Type B pancreatic cell (in vitro differentiated cells): ENCODE data around the gene PSMD8.

DNA sequence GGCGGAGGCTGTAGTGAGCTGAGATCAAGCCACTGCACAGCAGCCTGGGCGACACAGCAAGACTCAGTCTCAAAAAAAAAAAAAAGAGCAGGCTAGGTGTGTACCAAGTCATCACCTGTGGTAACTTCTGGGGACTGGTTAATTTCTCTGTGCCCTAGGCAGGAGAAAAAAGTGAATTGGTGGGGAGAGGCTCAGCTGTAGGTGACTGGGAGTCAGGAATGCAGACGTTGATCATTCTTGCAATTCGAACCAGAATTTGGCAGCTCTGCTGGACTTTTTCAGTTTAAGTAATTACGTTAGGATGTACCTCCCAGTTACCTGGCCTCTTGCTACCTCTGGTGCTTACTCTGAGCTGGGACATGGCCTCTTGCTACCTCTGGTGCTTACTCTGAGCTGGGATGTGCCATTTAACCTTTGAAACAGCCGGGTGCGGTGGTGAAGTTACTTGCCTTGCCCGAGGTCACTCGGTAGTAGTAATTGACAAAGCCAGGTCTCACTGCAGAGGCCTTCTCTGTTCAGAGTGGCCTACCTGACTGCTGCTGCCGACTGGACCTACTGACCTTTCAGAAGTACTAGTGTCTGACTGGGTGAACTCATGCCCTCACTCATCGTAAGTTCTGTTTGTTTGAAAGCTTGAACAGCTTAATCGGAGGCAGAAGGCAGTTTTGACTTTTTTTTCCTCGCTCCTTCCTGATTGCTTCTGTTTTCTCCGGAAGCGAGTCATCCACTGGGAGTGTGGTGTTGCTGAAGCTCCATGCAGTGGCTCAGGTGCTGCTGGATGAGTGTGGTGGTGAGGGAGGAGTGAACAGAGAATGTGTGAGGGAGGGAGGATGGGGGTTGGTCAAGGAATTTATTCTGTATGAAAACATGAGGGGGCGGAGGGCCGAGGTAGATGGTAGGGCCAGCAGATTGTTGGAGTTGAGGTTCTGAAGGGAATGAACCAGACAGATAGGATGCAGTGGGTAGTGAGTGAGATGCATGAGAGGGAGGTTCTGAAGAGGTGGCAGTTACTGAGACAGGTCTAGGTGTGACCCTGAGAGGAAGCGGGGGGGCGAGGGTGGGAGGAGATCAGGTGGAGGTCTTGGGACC is 2.6 kb downstream of the SPINT2 start:
- PRO-cap: no peak

- PRO-cap: no peak
These were observed 10.4 kb downstream of the SPINT2 start for GRCh38 chr19:38274803-38275181.

DNA sequence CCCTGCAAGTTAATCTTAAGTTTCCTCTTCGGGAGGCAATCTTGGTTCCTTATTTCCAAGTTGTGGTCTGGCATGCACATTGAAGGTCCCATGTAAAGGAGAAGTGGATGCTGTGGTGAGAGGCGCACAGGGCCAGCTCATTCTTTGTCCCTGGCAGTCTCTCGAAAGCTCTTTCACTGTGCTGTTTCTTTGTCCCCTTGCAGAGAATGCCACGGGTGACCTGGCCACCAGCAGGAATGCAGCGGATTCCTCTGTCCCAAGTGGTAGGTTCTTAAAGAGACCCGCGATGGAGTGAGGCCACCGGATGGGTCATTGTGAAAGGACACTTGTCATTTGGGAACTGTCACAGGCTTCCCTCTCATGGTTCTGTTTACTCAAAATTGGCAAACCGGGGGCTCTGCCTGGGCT is 16.4 kb upstream of the C19orf33 start:
- PRO-cap: no peak

DNA sequence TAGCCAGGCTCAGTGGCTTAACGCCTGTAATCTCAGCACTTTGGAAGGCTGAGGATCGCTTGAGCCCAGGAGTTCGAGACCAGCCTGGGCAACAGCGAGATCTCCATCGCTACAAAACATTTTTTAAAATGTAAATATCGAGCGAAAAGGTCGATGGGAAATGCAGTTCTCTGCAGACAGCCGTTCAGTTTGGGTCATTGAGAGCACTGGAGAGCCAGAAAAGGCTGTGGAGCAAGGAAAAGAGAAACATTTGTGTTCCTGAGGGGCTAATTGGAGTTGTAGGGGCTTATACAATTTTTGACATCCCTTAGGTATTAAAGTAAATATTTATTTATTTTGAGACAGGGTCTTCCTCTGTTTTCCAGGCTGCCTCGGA is 613 bp upstream of the YIF1B start:
- PRO-cap: no peak

DNA sequence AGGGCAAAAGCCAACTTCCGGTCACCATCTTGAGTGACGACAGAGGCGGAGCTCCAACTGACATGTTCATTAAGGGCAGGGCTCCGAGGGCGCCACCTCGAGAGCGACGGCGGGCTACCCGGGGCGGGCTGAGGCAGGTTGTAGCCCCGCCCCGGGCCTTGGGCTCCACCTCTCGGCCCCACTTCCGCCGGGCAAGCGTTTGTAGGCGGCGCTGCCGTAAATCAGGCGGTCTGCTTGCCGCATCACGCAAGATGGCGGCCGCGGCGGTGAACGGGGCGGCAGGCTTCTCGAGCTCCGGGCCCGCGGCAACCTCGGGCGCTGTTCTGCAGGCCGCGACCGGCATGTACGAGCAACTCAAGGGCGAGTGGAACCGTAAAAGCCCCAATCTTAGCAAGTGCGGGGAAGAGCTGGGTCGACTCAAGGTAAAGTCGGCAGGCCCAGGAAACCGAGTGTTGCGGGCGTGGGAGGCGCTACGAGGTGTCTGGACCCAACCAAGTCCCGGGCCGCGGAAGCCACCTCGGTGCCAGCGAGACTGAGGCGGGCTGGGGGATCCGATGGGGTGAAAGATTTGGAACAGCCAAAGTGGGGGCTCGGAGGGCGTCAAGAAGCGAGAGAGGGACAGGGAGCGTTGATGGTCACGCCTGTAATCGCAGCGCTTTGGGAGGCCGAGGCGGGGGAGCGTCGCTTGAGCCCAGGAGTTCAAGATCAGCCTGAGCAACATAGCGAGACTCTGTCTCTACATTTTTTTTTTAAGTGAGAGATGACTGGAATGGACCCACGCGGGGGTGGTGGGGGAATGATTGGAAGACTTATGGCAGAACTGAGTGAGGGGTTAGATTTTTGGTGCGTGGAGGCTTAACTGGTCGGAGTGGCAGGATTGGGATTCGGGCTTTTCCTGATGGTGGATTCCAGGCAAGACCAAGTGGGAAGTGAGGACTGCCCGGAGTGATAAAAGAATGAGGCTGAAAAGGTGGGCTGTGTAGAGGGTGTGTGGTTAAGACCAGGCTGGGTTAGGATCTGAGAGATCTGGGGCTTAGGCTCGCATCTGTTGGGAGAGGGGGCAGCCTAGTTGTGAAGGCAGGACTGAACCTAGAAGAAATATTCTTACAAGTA is at the start of gene PSMD8:
PSMD8 (plus strand) TSS at position 32 of the 1,113 bp plus-strand sequence.
- PRO-cap: bidirectional peak, plus-strand start at position 249 of the sequence, minus-strand start outside the sequence; bidirectional peak, plus-strand start at position 579 of the sequence, minus-strand start at position 483 of the sequence; bidirectional peak, plus-strand start at position 756 of the sequence, minus-strand start at position 659 of the sequence

GRCh38 chr19:38624611-38625129 is 5.7 kb downstream of the EIF3K start:
- PRO-cap: unidirectional peak, plus-strand start at chr19:38625009

DNA sequence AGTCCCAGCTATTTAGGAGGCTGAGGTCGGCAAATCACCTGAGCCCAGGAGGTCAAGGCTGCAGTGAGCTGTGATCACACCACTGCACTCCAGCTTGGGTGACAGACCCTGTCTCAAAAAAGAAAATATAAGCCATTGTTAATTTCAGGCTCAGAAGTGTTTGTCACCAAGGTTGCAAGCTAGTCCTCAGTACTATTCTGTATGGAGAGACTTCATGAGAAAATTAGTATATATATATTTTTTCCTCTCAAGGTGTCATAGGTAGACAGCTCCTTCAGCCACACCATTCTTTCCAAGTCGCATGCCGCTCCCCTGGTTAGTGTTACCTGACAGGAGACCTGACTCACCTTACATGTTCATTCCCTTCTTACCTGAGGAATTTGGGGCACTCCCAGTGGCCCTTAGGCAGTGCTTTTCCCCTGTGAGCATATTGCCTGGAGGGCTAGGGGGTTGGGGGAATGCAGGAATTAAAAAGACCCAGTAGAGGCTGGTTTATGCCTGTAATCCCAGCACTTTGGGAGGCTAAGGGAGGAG is 9.1 kb upstream of the ACTN4 start:
- PRO-cap: no peak

GRCh38 chr19:38678302-38679048 is 31.0 kb downstream of the ACTN4 start:
- PRO-cap: unidirectional peak, plus-strand start at chr19:38678673

DNA sequence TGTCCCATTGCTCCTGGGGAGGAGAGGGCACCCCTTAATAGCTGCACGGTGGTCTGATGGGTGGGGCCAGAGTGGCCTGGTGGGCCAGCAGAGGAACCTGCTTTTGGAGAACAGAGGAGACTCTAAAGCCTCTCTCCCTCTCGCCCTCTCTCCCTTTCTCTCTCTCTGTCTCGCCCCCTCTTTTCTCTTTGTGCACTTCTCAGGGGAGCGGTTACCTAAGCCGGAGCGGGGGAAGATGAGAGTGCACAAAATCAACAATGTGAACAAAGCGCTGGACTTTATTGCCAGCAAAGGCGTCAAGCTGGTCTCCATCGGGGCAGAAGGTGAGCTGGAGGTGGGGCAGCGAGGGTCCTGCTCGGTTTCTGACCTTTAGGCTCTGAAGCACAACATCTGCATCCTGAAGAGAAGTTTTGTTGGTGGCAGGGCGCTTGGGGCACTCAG is 43.5 kb downstream of the CAPN12 start:
- PRO-cap: no peak

DNA sequence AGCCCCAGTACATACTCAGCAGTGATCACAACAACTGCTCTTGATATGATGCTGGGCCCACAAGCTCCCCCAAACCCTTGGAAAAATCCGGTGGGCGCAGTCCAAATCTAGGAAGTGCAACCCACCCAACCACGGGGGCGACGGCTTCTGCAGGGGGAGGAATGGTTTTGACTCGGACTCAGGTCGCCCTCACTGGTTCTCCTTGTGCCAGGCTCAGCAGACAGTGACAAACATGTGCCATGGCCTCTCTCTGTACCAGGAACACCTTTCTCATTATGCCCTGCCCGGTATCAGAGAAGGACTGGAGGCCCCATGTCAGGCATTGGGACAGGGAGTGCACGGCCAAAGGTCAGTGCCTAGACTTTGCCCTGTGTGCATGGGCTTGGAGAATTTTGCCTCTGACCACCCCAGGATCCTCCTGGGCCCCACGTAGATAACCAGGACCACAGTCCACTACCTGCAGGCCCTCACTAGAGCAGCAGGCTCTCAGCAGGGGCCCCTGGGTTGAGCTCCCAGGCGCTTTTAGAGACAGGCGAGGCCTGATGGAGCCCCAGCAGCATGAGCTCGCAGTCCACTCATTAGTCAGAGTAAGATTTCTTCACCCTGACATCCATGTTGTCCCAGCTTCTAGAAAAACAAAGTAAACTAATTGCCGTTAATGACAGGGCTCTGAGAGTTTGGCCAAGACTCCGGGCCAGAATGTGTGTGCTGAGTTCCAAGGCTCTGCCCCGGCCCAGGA is 42.9 kb downstream of the CAPN12 start:
- PRO-cap: no peak

DNA sequence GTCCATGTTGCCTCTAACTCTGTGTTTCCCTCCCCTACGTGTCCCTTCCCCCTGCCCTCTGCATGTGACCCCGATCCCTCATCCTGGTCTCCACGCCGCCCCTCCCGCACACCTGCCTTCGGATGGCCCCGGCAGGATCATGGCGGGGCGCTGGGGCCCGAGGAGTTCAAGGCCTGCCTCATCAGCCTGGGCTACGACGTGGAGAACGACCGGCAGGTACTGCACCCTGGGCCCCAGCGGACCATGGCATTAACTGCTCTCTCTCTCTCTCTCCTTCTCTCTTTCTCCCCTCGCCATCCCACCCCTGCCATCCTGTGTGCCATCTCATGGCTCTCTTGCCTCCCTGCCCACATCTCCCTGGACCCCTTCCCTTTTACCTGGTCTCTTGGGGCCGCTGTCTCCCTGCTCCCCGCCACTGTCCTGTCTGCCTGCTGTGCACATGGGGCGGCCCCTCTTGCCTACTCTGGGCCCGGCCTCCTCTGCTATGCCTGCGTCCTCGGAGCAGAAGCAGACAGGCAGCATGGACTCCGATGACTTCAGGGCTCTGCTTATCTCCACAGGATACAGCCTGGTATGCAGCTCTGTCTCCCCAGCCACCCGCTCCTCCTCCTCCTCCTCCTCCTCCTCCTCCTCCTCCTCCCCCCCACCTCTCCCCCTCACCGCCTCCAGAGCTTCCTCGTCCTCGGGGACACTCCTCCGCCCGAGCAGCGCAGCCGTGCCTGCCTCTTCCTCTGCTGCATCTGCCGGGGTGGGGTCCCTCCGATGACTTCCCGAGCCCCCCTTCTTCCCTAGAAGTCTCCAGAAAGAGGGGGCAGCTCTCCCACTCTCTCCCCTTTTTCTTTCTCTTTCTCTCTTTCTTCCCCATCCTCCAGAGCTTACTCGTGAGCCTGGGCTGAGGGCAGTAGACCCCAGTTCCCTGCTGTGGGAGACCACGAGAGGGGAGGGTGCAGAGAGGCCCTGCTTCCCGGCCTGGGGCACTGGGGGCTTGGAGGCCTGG is 16.2 kb downstream of the CAPN12 start:
- PRO-cap: no peak

GRCh38 chr19:38733607-38734696 is 10.3 kb downstream of the CAPN12 start:
- PRO-cap: no peak

GRCh38 chr19:38736476-38737290 is 7.6 kb downstream of the CAPN12 start:
- PRO-cap: unidirectional peak, plus-strand start at chr19:38736692

GRCh38 chr19:38737291-38737820 is 6.9 kb downstream of the CAPN12 start:
- PRO-cap: no peak

DNA sequence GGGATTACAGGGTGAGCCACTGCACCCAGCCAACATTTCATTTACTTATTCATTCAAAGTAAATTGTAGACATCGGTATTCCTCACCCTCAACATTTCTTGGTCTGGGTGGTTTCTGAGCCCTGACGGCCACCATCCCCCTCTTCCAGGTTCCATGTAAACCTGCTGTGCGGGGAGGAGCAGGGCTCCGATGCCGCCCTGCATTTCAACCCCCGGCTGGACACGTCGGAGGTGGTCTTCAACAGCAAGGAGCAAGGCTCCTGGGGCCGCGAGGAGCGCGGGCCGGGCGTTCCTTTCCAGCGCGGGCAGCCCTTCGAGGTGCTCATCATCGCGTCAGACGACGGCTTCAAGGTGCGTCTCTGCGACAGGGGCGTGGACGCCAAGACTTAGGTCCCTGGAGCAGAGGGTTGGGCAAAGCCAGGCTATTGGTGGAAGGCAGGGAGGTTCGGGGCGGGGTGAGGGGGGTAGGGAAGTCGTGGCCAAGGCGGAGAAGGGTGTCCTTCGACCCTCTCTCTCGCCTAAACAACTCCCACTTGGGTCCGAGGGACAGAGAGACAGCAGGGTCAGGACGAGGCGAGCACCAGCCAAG is 1.6 kb downstream of the LGALS7B start:
- PRO-cap: no peak

- PRO-cap: unidirectional peak, minus-strand start at chr19:38824012
These were observed 7.9 kb downstream of the ECH1 start for GRCh38 chr19:38823468-38824311.

- PRO-cap: unidirectional peak, minus-strand start at chr19:38836848
These were observed 5.1 kb upstream of the ECH1 start for GRCh38 chr19:38836311-38837486.

- PRO-cap: no peak
These were observed 604 bp upstream of the HNRNPL start for GRCh38 chr19:38850440-38850739.

- PRO-cap: no peak
These were observed 10.0 kb upstream of the HNRNPL start for GRCh38 chr19:38859635-38860351.

- PRO-cap: no peak
These were observed 657 bp downstream of the SIRT2 start for GRCh38 chr19:38898781-38899141.